OVCAR3 (cell line): ENCODE measurements around the genes OPTC and GOLT1A.

DNA sequence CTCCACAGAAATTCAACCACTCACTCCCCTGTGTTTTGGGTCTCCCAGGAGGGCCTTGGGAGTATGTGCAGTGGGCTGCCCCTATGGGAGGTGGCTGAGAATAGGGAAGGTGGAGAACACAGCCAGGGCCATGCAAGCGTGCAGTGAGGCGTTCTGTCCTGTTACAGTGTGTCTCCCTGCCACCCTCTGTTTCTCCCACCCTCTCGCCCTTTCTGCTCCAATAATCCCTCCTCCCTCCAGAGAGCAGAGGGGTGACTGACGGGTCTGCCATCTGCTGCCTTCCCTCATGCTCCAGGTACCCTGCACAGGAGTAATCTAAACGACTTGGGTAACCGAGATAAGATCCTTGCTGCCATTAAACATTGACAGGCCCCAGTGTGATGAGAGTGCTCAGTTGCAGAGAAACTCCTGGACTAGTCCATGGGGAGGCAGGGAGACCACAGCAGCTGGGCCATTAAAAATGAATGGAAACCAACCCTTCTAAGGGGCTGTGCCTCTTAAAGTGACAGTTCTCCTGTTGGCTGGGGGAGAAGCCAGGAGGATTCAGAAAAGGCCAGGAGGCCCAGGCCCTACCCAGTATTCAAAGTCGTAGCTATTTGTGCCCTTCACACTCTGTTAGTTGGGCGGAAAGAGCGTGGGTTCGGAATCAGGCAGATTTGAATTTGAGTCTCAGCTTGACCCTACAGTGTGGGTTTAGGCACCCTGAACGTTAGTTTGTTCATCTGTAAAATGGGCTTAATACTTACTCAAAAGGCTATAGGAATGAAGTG is 22.4 kb upstream of the BTG2 start:
- RRBS = no CpG with 5 or more reads among the region's 11 CpGs

DNA sequence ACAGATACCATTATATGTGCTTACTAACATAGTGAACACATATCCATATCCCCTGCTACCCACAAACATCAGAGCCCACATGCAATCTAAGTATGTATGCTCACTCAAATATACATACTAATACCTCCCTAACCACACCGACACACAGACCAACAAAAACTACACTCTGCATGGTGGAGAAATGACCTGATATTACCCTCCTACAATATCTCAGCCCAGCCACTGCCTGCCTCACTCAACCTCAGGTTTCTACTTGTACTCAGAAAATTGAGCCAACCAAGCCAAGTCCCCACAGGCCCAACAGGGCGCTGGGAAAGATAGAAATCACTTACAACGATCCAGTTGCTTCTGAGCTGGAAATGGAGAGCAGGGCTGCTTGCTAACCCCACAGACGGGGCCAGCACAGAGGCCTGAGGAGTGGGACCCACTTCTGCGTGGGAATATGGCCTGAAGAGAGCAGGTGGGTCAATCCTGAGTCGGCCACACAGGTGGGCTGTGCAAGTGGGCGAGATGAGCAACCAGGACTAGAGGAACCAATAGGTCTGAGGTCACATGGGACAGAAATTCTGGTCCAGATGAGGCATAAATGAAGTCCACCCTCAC is 4.5 kb upstream of the BTG2 start:
- RRBS = no CpG with 5 or more reads among the region's 7 CpGs

- RRBS = 3% methylated on average over 2 of the region's 14 CpGs
These were observed 427 bp downstream of the BTG2 start for GRCh38 chr1:203305864-203306027.

- RRBS = no CpG with 5 or more reads among the region's 7 CpGs
These were observed 11.2 kb downstream of the BTG2 start for GRCh38 chr1:203316303-203317175.

DNA sequence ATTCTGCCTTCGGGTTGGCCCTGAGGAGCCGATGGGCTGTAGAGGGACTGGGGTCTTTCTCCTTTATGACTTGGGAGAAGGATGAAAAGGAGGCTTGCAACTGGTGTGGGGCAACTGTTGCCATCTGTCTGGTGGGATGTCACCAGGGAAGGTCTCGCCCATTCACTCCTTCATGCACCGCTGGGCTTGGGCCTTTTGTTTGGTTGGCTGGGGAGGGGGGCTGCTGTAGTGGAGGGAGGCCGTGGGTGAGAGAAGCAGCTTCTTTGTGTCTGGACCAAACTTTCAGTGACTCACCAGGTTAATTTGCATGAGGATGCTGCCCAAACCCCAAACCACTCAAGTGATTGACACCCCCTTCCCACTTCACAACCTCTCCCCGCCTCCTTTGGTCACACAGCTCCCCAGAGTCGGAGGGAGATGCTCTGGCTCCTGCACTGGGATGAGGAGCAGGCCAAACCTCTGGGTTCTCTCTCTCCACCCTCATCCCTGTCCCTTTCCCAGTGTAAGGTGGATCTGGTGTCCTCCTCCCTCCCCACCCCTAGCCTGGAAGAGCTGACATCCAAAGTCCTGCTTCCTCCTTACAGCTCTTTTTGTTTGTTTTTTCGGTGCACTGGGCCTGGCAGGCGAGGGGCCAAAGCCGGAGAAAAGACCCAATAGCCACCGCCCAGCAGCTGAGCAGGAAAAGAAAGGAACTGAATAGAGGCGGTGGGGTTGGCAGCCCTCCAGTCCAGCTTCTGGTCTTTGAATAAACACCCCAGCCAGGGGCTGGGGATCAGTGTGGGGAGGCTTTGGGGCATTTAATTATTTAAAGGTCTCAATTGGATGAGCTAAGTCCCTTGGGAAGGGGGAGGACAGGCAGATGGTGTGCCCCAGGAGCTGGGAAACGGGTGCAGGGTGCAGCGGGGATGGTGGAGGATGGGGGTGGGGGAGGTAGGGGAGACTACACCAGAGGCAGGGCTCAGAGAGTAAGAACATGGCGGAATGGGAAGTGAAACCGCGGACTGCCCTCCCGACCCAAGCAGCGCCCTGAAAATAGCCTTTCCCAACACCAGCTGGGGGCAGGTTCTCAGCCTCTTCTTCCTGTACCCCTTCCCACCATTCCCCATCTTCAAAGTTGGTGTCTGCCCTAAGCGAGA is 20.0 kb downstream of the BTG2 start:
- RRBS = no CpG with 5 or more reads among the region's 20 CpGs

GRCh38 chr1:203406513-203407099 is 55.7 kb upstream of the FMOD start:
- RRBS = no CpG with 5 or more reads among the region's 6 CpGs

- RRBS = no CpG with 5 or more reads among the region's 7 CpGs
These were observed 1.3 kb downstream of the PRELP start for GRCh38 chr1:203476853-203477368.

DNA sequence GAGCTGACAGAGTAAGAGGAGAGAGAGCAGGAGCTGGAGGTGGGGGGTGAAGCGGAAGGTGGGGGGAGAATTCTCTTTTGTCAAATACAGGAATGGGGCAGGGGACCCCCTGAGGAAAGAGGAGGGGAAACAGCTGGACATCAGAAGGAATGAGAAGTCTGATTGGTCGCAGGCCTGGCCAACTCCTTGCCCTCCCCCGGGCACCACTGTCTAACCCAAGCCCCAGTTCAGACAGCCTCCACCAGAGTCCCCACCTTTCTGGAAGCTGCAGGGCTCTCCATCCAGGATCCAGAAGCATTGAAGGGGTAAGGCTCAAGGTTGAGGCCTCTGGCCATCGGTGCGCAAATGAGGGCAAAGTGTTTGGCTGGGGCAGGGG is at the start of gene OPTC:
TSS of gene OPTC (plus strand) at position 241 of the 376 bp plus-strand sequence.
- RRBS = no CpG with 5 or more reads among the region's 5 CpGs

- RRBS = no CpG with 5 or more reads among the region's 5 CpGs
These were observed 64.3 kb downstream of the OPTC start for GRCh38 chr1:203558093-203558848.

DNA sequence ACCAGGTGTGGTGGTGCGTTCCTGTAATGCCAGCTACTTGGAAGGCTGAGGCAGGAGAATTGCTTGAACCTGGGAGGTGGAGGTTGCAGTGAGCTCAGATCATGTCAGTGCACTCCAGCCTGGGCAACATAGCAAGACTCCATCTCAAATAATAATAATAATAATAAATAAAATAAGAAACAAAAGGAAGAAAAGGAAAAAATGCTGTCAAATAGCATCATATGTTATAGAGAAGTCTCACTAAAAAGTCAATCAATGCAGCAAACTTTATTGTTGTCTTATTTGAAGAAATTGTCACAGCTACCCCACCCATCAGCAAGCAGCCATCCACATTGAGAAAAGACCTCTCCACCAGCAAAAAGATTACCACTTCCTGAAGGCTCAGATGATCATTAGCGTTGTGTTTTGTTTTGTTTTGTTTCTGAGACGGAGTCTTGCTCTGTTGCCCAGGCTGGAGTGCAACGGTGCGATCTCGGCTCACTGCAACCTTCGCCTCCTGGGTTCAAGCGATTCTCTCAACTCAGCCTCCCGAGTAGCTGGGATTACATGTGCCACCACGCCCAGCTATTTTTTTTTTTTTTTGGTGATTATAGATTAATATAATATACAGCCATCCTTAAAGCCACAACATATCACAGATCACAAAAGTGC is 29.0 kb downstream of the ATP2B4 start:
- RRBS = no CpG with 5 or more reads among the region's 10 CpGs

DNA sequence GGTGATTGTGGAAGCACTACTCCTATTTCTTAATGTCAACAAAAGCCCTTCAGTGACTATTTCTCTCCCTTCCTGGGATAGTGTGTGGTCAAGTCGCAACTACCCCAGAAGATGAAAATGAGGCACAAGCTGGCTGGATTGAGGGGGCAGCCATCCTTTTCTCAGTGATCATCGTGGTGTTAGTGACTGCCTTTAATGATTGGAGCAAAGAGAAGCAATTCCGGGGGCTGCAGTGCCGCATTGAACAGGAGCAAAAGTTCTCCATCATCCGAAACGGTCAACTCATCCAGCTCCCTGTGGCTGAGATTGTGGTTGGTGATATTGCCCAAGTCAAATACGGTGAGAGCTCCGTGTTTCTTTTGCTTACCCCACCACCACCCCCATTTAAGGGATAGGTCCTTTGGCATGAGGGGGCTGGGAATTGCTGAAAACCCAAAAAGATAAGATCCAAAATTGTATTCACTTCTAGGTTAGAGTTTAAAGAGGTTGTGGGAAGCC is 65.6 kb upstream of the LAX1 start:
- RRBS = no CpG with 5 or more reads among the region's 8 CpGs

GRCh38 chr1:203799067-203799606 is 3.7 kb downstream of the ZBED6 start:
- RRBS = no CpG with 5 or more reads among the region's 5 CpGs

DNA sequence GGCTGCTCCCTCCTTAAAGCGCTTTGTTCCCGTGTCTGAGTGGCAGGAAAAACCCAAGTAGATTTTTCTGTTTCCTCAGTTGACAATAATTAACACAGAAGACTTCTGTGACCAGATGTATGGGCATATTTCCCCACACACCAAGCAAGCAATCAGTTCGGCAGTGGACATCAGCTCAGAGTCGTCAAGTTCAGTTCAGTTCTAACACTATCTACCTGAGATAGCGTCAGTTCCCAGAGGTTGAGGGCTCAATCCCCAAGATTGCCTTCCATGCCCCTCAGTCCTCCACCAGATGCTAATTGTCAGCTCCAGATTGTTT is 4.0 kb downstream of the SNRPE start:
- RRBS = no CpG with 5 or more reads among the region's 5 CpGs

DNA sequence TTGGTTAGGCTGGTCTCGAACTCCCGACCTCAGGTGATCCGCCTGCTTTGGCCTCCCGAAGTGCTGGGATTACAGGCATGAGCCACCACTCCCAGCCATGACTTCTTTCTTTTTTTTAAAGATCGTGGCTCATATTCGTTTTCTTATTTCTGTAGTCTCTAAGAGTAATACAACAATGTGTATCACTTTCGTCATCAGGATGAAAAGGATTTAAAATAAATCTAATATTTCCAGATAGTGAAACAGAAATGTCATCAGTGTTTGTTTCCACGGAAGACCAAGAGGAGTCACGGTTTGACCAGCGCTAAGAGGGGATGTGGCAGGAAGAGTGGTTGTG is 8.2 kb downstream of the SOX13 start:
- RRBS = no CpG with 5 or more reads among the region's 10 CpGs

DNA sequence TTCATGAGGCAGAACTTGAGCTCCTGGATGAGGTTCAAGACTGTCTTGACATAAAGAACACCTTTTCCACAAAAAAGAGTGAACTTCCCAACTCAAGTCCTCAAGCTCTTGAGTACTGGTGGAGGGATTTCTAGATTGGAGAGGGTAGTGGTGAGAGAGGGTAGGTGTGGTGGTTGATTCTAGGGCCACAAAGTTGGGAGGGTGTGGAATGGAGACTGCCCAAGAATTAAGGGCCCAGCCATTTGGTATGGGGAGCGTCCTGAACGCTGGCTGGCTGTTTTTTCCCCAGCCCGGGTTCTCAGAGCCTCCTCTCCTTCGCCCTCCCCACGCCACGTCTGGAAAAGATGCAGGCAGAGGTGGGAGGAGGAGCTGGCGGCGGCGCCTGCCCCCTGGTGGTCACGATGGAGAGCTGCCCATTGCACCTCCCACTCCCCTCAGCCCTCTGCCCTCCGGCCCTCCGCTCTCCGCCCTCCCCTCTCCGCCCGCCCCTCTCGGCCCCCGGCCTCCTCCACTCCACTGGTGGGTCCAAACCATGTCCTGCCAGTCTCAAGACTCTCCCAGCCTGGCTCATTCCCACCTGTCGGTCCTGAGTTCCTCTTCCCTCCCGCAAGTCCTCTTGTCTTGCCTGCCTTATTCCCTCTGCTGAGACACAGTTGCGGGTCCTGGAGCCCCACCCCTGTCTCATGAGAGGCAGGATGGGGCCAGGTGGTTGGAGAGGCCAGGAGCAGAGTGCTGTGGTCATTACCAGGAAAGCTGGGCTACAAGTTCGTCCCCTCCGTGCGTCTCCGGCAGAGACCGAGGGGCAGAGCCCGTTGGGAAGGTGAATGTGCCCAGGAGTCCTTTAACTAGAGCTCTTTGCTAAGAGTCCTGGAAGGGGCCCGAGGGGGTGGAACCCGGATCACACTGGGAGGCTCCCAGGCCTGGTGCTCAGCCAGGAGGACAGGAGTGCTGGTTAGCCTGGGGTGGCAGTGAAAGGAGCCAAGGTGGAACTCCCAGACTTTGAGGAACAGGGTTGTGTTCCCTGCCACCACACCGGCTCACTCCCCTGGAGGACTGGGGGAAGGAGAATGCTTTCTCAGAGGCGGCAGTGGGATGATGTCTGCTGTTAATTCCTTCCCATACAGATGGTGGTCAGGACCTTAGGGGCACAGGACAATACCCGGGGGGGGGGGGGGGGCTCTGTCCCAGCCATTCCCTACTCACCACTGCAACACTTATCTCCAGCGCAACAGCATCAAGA is 22.6 kb downstream of the ETNK2 start:
- RRBS = 32% methylated on average over 12 of the region's 32 CpGs

GRCh38 chr1:204145047-204145706 is 6.7 kb downstream of the ETNK2 start:
- RRBS = no CpG with 5 or more reads among the region's 4 CpGs

GRCh38 chr1:204213567-204214763 is at the start of gene GOLT1A:
TSS of gene GOLT1A (minus strand) at chr1:204213988.
- RRBS = 11% methylated on average over 8 of the region's 44 CpGs

DNA sequence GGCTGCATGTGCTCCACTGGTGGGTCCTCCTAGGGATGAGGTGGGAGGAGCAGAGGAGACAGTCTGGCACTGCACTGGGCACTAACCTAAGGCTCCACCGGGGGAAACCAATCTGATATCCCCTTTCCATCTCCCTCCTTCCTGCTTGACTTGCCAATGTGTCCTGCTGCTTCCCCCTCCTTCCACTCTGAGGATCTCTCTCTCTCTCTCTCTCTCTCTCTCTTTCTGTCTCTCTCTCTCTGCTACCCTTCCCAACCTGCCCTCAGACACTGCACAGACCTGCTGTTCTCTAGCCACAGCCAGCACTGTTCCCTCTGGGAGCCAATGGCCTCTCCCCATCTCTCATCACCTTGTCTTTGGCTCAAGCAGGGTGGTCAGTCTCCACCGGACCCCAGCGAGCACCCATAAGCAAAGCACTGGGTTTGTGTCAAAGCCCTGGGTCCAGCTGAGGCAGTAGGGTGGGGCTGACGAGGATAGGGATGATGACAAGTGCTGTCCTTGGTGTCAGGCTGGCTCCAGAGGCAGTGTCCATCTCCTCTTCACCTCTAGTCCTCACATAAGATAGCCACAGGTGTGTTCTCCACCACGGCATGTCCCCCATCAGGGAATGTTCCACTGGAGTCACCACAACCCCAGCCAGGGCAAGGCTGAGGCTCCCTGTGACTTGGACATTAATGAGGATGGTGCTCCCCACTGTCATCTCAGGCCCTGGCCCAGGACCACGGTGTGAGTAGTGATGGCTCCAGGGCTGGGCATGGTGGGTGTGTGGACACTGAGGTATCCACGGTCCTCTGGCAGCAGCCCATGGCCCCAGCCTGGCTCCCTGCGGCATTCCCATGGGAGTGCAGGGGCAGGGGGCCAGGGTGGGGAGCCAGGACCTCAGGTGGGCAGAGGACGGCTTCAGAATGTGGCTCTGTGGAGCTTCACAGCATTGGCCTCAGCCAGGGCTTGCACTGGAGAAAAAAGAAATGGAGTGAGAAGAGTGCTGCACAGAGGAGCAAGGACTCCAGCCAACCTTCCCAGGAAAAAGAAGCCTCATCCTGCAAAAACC is 8.4 kb upstream of the GOLT1A start:
- RRBS = no CpG with 5 or more reads among the region's 9 CpGs

GRCh38 chr1:204257144-204257797 is 43.5 kb upstream of the GOLT1A start:
- RRBS = no CpG with 5 or more reads among the region's 29 CpGs

- RRBS = 100% methylated on average over 2 of the region's 9 CpGs
These were observed 51.0 kb upstream of the GOLT1A start for GRCh38 chr1:204264752-204265319.